Umbilical cord (tissue), 2 donors: ENCODE measurements around the genes NLGN4X and VCX.

GRCh38 chrX:2707276-2708130 lies 16.4 kb downstream of the CD99 start:
- RAMPAGE, long total RNA, result no peak

GRCh38 chrX:2780357-2781591 lies 28.9 kb downstream of the XG start:
- RAMPAGE, long total RNA, result no peak

DNA sequence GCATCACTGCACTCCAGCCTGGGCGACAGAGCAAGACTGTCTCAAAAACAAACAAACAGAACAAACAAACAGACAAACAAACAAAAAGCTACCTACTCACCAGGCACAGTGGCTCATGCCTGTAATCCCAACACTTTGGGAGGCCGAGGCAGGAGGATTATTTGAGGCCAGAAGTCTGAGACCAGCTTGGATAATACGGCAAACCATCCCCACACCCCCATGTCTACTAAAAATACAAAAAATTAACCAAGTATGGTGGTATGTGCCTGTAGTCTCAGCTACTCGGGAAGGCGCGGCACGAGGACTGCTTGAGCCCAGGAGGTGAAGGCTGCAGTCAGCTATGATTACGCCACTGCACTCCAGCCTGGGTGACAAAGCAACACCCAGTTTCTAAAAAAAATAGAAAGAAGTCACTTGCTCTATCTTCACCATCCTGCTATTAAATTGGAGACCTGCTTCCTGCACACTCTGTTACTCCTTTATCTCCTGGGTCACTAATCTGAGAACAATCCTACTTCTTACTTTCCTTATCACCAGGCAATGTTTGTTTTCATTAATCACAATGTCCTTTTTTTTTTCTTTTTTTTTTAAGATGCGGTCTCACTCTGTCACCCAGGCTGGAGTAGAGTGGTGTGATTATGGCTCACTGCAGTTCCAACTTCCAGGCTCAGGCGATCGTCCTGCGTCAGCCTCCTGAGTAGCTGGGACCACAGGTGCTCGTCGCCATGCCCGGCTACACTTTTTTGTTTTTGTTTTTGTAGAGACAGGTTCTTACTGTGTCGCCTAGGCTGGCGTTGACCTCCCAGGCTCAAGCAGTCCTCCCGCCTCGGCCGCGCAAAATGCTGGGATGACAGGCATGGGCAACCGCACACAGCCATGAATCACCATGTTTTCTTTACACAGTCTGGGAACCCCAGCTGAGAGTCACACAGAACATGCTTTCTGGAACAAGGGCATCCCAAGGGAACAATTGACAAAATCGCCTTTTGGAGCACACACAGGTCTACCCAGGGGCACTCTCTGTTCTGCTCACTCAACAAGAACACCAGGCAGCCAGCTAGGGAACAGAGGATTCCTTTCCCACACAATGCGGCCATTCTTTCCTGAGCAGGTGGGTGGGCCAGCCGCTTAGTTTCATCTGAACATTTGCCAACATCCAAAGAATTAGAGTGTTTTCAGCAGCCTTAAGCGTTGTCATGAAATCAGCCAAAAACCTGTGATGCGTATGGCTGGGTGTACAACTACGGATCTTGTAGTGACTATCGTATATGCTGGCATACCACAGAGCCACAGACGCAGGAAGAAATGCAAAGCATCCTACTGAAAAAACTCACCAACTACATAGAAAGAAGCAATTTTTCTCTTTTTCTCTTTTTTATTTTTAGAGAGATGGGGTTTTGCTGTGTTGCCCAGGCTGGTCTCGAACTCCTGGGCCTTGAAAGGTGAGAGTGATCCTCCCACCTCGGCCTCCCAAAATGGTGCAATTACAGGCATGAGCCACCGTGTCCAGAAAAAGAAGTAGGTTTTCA lies 15.9 kb downstream of the PRKX start:
- RAMPAGE, long total RNA, result no peak

GRCh38 chrX:3711929-3712914 lies 1.2 kb downstream of the PRKX start:
- RAMPAGE, long total RNA, result no peak

DNA sequence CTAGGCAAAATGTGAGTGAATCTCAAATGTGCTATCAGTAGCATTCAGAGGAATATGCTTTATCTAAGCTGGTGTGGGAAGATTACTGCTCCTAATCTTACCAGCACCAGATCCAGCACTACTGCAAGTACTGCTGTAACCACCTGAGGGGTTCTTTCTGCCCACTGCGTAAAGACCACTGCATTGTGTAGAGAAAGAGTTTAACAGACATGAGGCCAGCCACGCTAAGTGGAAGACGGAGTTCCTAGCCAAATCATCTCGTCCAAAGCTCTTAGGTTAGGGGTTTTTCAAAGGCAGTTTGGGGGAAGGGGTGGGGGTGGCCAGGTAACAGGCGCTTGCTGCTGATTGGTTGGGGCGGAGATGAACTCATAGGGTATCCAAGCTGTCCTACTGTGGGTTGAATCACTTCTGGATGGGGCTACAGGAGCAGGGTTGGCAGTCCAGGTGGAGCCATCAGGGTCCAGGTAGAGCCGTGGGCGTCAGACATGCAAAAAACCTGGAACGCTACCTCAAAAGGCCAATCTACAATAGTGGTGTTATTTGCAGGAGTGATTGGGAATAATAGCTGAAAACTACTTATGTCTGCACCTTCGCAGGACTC lies 579.8 kb downstream of the NLGN4X start:
- RAMPAGE, long total RNA, result no peak

- RAMPAGE, long total RNA, result no peak
Measured at GRCh38 chrX:6228591-6229381, at the start of gene NLGN4X. TSS of gene NLGN4X (minus strand) at chrX:6228867.

DNA sequence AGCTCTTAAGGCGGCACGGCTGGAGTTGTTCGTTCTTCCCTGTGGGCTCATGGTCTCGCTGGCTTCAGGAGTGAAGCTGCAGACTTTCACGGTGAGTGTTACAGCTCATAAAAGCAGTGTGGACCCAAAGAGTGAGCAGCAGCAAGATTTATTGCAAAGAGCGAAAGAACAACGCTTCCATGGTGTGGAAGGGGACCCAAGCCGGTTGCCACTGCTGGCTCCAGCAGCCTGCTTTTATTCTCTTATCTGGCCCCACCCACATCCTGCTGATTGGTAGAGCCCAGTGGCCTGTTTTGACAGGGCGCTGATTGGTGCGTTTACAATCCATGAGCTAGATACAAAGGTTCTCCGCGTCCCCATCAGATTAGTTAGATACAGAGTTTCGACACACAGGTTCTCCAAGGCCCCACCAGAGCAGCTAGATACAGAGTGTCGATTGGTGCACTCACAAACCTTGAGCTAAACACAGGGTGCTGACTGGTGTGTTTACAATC lies 154.9 kb upstream of the VCX3A start:
- RAMPAGE, long total RNA, result no peak

GRCh38 chrX:6898382-6898956 lies 249.0 kb upstream of the STS start:
- RAMPAGE, long total RNA, result no peak

DNA sequence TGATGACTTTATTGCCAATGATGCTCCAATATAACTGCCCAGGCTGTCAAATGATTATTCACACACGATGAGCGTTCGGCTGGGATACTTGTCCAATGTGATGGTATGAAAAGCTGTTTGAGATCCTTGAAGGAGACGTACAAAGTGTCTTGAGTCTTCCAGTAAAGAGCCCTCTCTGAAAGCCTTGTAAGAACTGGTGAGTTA lies 11.8 kb upstream of the PUDP start:
- RAMPAGE, long total RNA, result no peak

- RAMPAGE, long total RNA, result no peak
Measured at GRCh38 chrX:7842864-7843410, at the start of gene VCX. TSS of gene VCX (plus strand) at chrX:7843171.

- RAMPAGE, long total RNA, result no peak
Measured at GRCh38 chrX:8190885-8191515, 19.9 kb upstream of the VCX2 start.

DNA sequence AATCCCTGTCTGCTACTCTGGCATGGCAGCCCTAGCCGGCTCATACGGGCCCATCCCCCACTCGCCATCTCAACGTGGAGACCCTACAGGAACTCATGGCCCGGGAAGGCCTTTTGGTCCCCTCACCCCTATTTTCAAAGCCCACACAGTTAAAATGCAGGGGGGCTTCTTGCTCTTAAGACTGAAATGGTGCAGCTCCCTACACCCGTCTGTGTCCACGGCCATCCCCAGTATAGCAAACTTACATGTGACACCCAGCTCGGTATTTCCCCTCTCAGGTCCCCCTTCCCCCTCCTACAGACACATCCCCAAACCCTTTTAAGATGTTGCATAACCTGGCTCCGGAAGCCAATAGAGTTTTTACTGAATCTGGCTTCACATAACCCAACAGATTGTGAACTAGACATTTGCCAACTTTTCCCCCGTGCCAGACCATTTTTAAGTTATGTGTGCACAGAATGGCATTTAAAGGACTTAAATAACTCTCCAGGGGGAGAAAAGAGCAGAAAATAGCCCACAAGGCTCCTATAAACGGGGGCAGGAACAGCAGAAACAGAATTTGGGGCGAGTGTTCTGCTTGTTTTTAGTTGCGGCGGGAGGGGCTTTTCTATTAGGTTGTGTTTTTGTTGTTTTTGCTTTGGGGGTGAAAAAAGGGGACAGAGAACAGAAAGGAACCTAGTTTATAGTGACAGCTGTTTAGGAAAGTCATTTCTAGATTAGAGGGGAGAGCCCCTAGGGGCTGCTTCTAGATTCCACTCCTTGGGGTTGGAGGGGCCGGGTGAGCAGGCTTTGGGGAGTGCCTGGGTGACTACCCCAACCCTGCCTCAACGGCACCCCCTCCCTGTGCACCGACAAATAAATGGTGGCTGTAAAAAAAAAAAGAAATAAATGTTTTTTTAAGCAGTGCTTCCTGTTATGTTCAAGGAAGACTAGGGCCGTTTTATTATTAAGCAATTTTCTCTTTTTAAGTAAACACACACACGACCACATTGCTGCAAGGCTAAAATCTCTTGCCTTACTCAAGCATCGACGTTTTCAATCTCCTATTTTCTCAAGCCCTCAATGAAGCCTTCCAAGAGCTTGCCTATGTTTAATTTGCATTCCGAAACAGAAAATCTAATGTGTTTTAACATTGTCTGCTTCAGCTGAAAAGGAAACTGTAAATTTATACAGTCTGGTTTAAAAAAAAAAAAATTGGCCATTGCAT lies 123.6 kb upstream of the TBL1X start:
- RAMPAGE, long total RNA, result no peak

DNA sequence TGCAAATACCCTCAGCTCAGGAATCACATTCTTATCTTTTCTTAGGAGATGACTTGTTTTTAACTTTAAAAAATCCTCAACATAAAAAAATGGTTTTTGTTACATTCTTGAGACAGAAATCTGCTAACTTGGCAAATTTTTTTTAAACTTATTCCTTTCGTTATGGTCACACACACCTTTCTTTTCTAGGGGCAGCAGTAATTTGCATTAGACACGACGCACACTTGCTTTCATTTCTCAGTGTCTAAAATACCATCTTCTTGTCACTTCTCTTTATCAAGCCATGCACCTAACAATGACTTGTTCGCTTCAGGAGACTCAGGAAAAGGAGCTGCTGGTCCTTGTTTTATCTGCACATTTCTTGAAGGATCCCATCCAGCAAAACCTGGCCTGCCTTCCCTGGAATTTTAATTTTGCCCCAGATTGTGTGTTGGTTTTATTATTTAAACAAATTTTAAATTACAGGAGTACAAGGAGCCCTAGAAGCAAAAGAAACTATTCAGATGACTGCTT lies 112.6 kb upstream of the TBL1X start:
- RAMPAGE, long total RNA, result no peak

- RAMPAGE, long total RNA, result no peak
Measured at GRCh38 chrX:9416444-9417092, 48.3 kb upstream of the TBL1X start.

DNA sequence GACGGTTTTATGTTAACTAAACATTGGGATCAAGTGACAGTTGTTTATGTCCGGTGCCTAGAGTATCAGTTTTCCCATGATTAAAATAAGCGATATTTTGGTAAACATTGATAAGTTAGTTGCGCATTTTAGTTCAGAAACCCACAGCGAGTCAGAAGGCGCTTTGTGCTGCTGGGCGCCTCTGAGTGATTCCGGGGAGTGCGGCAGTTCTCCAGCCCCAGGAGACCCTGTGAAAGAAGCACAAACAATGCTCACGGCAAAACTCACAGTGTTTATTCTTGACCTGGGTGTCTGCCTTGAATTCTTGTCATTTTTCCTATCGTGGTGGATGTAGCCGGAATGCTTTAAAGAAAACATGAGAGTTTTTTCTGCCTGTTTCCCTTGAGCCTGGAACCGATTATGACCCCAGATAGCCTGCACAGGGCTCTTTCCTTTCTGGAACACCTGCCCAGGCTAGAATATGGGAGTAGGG lies 6.7 kb downstream of the TBL1X start:
- RAMPAGE, long total RNA, result no peak

GRCh38 chrX:9516748-9517290 lies 52.0 kb downstream of the TBL1X start:
- RAMPAGE, long total RNA, result no peak

DNA sequence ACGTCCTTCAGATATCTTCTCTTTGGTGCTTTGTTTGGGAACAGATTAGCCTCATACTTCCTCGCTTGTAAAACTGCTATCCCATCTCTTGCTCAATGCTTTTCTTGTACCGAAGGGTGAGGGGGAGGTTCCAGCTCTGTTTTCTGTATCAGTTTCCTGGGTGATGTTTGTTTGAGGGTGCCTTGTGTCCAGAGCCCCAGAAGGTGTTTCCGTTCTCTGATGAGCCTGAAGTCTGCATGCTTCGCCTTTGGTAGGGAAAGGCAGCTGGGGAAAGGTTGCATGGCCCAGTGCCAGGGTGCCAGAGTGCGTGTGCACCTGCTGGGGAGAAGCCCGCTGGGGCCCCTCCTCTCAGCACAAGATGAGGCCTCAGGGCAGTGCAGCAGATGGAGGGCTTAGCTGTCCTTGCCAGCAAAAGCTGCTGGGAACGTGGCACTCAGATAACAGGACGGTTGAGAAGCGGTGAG lies 73.7 kb downstream of the TBL1X start:
- RAMPAGE, long total RNA, result no peak

- RAMPAGE, long total RNA, result no peak
Measured at GRCh38 chrX:9644312-9644827, 121.3 kb downstream of the GPR143 start.

- RAMPAGE, long total RNA, result no peak
Measured at GRCh38 chrX:9787376-9787802, 1.2 kb downstream of the SHROOM2 start.

DNA sequence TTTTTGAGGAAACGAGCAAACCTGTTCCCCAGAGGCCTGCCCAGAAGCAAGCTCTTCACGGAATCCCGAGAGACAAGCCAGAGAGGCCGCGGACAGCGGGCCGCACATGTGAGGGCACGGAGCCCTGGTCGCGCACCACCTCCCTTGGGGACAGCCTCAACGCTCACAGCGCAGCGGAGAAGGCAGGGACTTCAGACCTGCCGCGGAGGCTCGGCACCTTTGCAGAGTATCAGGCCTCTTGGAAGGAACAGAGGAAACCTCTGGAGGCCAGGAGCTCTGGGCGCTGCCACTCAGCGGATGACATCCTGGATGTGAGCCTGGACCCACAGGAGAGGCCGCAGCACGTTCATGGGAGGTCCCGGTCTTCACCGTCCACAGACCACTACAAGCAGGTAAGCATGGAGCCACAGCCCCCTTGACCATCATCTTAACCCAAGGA lies 70.8 kb upstream of the CLDN34 start:
- RAMPAGE, long total RNA, result no peak